Progenitor cell of endocrine pancreas (in vitro differentiated cells): ENCODE measurements around the genes ALDH7A1, MARCHF3, CTXN3 and LYRM7.

DNA sequence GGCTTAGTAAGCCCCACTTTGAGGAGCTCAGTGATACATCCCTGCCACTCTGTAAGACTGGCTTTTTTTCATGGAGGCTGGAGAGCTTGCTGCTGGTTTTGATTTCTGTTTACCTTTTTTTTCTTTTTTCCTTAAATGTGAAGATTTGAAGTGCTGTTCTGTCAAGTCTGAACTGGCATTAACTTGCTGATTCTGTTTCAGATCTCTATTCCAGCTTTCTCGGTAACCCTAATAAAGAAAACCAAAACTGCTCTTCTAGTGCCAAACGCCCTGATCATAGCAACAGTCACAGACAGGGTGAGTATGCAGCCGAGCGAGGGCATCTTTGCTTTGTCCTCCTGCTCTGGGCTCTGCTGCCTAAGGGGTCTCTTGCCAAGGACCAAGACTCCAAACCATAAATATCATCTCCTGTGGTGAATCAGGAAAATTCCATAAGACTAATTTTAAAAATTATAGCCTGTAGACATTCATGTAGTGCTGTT lies 54.3 kb downstream of the GRAMD2B start:
- PRO-cap, result no peak

DNA sequence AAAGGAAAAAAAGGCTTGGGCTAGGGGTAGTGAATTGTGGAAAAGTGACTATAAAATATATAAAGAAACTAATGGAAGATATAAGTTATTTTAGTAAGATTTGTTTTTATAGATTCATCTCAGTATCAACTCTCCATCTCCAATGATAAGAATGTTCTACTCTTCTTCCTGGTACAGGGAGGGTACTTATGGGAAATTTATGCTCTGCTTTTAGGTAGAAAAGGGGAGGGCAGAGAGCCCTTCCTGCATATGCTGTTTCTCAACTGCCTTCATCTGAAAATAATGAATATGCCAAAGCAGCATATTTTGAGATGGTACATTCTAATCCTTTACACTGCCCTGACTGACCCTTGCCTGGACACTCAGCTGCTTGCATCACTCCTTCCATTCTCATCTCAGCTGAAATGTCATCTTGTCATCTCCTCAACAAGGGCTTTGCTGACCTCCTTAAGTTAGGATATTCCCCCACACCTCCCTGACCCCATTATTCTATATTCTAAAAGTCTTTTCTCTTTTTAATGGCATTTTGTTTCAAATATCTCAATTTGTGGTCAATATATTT lies 68.6 kb downstream of the ALDH7A1 start:
- PRO-cap, result no peak

- PRO-cap, result bidirectional peak, plus-strand start at chr5:126595082, minus-strand start at chr5:126594979; bidirectional peak, plus-strand start at chr5:126595142, minus-strand start at chr5:126595219; bidirectional peak, plus-strand start at chr5:126595370, minus-strand start at chr5:126595247; bidirectional peak, plus-strand start at chr5:126595564, minus-strand start at chr5:126595631
Observed at GRCh38 chr5:126594608-126595825, at the start of gene ALDH7A1. ALDH7A1 (minus strand) TSS chr5:126595219.

DNA sequence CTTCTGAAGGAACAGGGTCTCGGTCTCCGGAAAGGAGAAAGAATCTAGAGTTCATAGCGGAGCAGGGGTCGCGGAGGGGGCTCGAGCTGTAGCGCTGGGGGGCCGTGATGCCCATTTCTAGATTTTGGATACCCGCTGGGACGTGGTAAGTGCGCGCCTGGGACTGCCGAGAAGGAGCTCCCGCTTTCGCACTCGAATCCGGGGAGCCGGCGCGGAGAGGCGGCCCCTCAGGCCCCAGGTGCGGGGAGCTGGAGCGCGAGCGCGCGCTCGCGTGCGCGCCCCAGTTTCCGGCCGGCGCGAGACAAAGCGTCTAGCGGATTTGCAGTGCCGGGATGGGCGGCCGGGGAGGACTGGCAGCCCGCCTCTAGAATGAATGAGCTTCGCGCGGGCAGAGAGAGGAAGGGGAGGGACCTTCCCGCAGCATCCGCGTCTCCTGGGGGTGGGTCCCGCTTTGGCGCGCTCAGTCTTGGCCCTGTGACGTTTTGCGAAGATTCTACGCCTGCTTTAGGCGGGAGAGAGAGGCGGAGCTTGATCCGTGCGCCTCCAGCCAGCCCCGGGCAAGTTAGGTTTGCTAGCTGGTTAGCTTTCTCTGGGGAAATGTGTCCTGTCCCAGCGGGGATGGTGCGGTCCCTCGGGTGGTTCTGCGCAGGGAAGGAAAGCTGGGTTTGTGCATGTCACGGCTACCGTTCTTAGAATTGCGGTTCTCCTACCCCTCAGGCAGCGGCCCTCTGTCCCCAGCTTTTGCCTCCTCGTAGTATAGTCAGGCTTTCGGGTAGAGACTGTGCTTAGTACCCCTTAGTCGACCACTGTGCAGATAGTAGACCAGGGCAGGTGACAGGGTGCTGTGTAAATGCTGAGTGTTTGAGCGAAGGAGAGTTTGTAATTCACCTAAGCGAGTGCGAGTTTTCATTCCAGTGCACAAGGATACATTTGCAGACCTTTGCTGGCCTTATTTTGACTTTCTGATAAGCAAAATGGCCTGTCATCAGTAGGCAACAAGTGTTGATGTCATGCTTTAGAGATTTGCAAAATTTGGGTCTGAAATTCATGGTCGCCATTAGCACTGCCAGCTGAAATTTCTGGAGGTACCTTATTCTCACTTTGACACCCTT lies 1.4 kb downstream of the LMNB1 start:
- PRO-cap, result bidirectional peak, plus-strand start at position 316 of the sequence, minus-strand start at position 352 of the sequence

GRCh38 chr5:126987995-126988530 lies 42.3 kb downstream of the MARCHF3 start:
- PRO-cap, result no peak

DNA sequence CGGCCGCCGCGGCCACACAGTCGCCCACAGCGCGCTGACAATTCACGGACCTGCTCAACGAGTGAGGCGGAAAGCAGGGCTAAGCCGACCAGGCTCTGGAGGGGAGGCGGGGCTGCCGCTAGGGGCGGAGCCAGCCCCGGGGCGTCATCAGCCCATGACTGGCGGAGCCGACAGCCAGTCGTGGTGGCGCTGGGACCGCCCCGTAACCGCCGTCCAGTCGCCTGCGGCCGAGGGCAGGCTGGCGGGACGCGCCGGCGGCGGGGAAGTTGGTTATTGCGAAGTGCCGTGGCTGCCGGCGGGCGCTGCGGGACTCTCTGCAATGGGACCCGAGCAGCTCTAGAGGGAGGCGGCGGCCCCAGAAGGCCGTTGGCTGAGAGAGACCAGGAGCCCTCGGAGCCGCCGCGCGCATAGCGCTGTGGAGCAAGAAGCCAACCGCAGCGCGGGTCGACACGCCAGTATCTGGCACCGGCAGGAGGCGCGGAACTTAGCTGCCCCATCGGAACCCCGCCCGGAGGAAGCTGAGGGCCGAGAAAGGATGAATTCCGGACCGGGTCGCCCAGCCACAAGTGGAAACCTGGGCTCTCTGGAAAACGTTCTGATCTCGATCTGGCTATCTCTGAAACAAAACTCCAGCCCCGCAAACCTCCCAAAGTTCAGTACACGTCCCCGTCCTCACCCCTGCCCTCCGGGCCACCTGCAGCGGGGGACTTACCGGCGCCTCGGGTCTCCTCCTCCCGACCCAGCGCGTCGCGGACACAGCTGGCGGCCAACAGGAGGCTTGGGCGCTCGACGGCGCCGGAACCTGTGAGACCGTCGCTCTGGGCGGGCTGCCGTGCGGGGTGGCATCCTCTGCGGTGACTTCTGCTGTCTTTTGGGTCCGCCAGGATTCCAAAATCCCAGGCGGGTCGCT lies at the start of gene MARCHF3:
MARCHF3 (minus strand) TSS at position 63 of the 910 bp plus-strand sequence.
- PRO-cap, result bidirectional peak, plus-strand start at position 269 of the sequence, minus-strand start at position 63 of the sequence

DNA sequence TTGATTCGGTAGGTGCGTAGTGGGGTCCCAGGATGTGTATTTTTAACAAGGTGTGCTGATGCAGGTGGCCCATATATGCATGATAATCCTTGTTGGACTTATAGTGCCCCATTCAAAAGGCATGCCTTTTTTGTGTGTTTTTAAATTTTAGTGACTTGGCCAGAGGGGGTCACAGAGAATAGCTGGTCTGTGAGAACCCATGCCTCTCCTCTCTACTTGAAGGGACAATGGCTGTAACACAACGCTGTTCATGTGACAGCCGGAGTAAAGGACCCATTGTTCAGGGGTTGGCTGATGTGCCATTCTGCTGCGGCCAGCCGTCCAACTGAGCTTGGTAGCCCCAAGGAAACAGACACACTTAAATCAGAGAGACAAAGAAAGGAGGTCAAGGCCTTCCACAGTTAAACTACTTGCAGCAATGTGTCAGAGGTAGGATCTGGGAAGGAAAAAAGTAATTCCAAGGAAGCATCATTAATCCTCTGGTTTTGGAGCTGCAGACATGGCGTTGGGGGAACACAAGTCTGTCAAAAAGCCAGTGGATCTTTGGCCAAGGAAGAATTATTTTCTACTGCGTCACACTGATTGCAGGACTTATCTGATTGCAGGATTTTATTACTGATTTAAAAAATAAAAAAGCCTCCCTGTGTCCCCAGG lies 8.1 kb downstream of the MEGF10 start:
- PRO-cap, result no peak

- PRO-cap, result no peak
Observed at GRCh38 chr5:127648907-127649396, at the start of gene CTXN3. CTXN3 (plus strand) TSS chr5:127649082.

GRCh38 chr5:127885713-127886288 lies 182.6 kb downstream of the CCDC192 start:
- PRO-cap, result no peak

DNA sequence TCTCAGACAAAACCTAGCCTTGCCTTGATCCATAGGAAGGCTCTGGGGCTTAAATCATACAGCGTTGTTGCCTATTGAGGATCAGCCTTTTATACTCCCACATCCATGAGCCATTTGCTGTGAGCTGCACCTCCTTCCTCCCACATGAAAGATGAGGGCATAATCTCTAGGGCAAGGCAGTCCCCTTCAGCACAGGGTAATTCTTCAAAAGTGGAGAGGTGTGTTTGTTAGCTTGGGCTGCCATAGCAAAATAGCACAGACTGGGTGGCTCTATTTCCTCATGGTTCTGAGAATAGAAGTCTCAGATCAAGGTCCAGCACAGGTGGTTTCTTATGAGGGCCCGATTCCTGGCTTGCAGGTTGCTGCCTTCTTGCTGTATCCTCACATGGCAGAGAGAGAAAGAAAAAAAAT lies 121.8 kb upstream of the SLC12A2 start:
- PRO-cap, result no peak

DNA sequence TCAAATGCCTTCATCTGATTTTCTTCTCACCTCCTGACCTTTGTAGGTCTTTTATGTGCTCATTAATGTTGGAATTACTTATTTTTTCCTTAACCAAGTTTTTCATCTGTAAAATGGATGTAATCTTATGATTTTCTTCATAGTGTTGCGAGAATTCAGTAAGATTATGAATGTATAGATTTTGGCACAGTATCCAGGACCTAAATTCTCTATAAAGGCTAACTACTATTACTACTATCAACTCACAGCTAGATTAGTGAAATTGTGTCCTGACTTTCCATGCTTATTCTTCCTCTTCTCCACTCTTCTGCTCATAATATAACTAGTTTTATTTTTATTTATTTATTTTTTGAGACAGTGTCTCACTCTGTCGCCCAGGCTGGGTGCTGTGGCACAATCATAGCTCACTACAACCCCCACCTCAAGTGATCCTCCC lies 4.2 kb upstream of the SLC12A2 start:
- PRO-cap, result no peak

- PRO-cap, result no peak
Observed at GRCh38 chr5:128085364-128085956, 1.9 kb downstream of the SLC12A2 start.

- PRO-cap, result no peak
Observed at GRCh38 chr5:128115912-128116159, 32.3 kb downstream of the SLC12A2 start.

- PRO-cap, result no peak
Observed at GRCh38 chr5:128966115-128966671, 905 bp downstream of the SLC27A6 start.

GRCh38 chr5:129096629-129097192 lies 2.2 kb downstream of the ISOC1 start:
- PRO-cap, result no peak

GRCh38 chr5:129113552-129114183 lies 19.1 kb downstream of the ISOC1 start:
- PRO-cap, result no peak

DNA sequence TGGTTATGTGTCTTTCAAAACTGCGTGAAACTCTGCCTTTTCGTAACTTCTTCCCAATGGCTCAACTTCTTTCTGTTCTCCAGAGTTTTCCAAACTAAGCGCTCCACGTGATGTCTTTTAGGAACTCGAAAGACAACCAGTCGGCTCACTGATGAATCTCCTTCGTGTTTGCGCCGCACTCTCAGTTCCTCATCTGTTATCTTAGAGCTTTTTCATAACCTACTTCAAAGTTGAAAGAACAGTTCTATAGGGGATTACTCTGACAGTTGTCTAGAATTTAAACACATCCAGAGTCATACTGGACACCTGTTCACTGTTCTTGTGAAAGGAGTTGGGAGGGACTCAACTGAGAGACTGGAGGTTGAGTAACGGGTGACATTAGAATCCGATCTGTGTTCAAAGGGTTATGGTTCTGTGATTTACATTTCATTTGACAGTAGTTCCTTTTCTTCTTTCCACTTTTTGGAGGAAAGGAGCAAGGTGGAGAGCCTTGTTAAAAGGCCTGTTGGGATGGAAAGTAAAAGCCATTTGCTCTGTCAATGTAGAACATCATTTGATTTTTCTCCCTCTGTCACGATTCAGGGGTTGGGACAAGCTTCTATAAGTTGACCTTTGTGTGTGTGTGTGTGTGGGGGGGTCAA lies 2.0 kb downstream of the ADAMTS19 start:
- PRO-cap, result no peak

DNA sequence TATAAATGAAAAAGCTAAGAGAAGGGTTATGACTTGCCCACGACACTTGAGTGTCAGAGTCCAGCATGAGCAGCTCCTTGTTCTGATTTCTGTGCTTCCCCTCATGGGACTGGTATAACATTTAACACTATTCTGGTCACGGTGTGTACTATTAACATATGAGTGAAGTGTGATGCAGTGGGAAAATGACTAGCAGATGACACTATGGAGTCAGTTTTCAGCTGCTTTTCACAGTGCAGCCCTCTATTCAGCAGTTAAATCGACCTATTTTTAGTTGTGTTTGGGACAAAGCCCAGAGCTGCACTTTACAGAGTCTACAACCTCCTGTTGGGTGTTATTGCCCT lies 59.1 kb downstream of the CHSY3 start:
- PRO-cap, result no peak

DNA sequence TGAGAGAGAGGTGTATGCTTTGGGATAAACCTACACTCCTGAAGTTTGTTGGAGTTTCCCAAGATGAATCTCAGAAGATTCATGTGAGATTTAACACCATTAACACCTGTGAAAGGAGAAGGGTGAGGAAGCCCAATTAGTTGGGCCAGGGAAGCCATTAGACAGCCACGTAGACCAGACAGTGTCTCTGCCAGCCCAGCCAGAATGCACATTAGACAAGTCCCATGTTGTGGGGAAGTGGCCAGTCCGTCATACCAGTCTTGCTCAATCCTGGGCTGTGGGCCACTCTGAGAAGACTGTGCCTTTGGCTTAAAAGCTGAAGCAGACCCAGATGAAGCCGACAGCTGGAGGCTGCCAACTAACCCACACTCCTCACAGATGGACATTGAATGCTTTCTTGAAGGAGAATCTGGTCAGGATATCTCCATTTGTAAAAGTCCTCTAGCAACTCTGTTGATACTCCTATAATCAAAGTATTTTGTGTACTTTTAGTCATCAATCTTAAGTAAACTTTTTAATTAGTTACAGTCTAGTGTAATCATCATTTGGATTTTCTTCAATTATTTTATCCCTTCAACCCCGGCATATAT lies 128.6 kb downstream of the CHSY3 start:
- PRO-cap, result no peak

DNA sequence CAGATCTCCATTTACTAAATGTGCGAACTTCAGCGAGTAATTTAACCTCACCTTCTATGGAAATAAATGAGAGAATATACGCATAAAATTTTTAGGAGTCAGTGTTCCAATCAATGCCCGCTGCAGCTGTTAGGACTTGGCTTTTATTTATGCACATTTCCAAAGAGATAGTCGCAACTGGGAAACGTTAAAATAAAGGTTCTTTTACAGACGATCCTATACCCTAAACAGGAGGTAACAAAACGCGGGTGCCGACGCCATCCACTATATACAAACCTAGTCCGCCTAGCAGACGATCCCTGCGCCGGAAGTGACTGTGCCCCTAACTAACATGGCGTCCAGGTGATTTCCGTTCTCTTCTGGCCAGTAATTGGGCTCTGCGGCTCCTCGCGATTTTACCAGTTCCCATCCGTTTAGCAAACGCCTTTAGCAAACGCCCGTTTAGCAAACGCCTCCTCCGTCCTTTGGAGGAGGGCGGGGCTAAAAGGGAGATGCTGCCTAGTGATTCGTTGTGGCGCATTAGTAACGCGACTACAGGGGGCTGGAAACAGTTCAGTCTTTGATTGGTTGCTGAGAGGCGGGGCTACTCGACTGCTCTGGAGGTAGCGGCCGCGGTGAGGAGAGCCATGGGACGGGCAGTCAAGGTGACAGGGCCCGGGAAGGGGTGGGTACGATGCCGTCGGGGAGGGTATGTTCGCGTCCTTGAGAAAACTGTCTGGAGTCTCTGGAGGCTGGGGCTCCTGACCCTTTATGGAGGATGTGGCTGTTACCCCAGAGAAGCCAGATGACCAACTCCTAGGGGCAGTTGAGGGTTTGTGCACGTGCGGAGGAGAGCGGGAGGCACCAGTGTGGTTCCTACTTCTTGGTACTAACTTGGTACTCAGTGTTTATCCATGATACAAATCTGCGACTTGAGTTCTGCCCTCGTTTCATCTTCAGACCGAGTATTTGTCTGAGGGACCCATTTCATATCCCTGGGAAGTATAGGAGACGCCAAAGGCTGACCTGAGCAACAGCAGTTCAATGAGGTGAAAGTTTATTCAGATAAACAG lies at the start of gene LYRM7:
LYRM7 (plus strand) TSS at position 550 of the 1,052 bp plus-strand sequence.
- PRO-cap, result bidirectional peak, plus-strand start at position 550 of the sequence, minus-strand start at position 312 of the sequence